ENCODE results near the gene HNRNPU.

GRCh38 chr1:243473303-243473873, 217.5 kb downstream of the SDCCAG8 start:
- RRBS, result no CpG with 5 or more reads among the region's 8 CpGs

DNA sequence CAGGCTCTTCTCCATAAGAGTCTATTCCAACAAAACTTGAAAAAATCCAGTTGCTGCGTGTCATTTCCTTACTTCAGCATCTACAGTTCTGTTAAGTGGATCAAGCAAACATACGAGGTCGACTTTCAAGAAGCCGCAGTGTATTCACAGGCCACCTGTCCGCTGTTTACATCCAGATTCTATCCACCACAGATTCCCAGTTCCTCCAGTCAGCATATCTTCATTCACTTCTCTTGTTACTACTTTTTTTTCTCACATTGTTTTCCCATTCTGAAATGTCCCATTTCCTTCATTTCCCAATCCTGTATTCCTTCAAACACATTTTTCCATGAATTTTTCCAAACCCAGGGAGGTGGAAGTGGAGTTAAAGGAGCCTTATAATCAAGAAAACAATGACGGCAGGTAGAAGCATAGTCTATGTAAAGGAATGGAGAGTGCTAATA, 281.8 kb downstream of the SDCCAG8 start:
- RRBS, result no CpG with 5 or more reads among the region's 6 CpGs

- RRBS, result no CpG with 5 or more reads among the region's 2 CpGs
Observed at GRCh38 chr1:243706063-243706439, 144.0 kb downstream of the AKT3 start.

- RRBS, result 2% methylated on average over 10 of the region's 35 CpGs
Observed at GRCh38 chr1:243849811-243850153, 261 bp downstream of the AKT3 start.

DNA sequence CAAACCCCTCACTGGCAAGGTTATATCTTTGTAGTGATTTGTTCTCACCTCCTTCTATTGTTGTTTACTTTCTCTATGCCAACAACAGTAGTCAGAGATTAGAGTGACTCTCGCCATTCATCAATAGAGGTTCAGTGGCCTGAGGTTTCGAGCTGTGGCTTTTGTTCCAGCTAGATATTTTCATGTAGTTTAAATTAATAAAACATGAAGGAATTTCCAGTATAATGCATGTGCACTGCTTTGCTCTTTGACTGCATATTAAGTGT, 77.0 kb upstream of the AKT3 start:
- RRBS, result no CpG with 5 or more reads among the region's 2 CpGs

DNA sequence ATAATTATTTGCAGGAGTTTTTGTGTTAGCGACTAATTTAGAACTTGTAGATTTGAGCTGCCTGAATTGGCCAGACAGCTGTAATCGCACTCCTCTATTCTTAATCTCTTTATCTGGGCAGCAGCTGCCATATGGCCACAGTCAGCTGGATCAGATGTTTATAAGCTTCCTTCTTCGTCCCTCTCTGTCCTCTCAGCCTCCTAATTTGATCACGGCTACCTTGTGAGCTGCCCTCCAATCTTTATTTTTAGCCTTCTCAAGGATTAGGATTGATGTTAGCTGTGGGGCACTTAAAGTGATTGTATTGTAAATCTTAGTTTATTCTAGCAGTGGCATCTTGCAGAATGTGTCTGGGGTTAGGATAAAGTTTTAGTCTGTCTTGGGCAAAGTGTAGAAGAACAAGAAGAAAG, 978 bp downstream of the ZBTB18 start:
- RRBS, result no CpG with 5 or more reads among the region's 4 CpGs

DNA sequence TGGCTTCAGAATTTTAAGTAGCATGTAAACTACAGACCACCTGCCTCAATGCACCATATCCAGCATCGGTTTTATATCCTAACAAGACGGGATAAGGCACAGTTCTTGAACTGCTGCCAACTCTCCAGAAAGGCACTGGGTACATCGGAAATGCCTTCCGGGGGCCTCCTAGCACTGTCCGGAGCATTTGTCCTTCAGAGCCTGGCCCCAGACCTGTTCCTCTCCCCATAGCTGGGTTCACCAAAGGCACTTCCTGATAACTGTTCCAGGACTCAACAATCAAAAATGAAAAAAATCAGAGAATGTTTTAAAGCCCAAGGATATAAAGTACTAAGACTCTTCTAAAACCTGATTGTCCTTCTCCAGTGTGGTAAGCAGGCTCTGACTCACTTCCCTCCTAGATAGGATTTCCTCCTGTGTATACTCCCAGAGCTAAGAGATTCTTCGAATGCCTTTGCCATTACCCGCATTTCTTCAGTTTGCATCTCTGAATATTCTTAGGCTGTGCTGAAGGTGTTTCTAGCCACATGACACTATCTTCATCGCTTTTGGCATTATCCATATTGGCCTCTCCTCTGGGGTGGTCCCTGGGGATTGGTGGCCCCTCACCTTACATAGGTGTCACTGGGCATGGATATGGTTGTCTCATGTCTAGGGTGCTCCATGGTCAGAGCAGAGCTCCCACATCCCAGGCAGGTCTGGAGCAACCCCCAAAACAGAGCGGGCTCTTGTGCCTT, 112.9 kb downstream of the ZBTB18 start:
- RRBS, result no CpG with 5 or more reads among the region's 9 CpGs

DNA sequence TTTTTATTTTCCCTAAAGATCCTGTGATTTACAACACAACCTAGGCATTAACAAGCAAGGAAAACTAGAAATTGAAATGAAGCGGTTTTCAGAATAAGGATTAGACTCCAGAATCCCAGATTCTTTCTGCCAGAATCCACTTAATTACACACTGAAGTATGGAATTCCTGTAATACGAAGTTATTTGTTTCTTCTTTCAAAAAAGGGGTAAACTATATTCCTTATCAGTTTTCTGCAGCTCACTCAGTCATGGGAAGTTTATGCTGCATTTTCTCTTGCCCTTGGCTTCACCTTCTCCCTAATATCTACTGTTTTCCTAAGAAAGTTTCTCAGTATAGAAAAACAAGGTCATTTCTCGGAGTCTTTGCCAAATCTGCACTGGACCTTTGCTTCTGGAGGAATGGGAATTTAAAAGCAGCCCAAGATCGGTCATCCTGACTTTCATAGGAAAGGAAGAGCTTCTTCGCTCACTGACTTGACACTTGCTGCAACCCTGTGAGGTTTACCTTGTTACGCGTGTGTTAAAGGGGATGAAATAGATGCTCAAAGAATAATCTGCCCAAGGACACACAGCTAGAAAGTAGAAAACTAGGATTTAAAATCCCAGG, 51.5 kb upstream of the C1orf100 start:
- RRBS, result no CpG with 5 or more reads among the region's 7 CpGs

- RRBS, result no CpG with 5 or more reads among the region's 2 CpGs
Observed at GRCh38 chr1:244325458-244325949, 26.9 kb upstream of the C1orf100 start.

DNA sequence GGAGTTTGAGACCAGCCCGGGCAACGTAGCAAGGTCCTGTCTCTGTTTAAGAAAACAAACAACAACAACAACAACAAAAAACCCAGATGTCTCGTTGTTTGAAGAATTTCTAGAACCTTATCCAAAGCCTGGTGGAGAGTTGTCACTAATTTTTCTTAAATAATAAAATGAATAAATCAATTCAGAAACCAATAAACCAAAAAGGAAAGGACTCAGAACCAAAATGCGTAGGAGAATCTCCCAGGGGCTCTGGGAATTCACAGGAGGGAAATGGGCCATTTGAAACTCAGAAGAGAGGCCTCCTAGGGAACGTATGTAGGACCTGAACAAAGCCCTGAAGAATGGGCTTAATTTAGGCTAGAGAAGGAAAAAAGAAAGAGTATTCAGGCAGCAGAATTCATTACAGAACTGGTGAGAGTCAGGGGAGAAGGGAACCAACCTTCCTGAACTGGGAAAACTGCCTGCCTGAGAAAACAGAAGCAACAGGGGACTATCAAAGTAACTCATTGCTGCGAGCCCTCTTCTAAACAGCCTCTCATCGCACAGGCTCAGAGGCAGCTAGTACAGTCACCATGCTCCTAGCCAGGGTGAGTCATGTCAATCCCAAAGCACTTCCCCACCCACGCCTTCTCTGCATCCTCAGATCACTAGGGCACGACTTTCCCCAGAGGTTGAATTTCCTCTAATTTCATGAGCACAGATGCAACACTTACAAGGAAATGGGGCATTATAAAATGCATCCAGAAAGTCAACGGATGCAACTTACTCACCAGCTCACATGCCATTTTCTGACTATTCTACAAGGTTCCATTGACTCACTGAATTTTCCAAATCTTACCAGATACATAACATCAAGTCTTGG, 1.1 kb downstream of the C1orf100 start:
- RRBS, result no CpG with 5 or more reads among the region's 10 CpGs

DNA sequence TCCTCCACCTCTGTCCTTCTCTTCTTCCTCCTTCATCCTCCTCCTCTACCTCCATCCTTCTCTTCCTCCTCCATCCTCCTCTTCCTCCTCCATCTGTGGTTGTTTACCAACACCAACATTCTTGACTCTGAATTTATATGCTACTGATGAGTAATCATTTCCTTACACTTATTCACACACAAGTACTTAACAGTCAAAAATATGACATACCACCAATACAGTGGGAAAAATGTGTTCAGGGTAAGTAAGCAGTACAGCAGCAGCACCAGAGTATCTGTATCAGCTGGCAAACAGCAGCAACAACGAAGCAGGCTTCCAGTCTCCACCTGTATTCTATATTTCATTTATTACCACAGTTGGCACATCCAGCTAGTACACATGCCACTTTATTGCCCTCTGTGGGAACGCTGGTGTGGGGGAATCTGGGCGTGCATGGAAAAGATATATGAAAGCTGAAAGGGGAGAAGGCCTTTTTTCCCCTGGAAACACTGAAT, 16.1 kb downstream of the ADSS2 start:
- RRBS, result no CpG with 5 or more reads among the region's 3 CpGs

GRCh38 chr1:244678749-244678948, 25.7 kb downstream of the DESI2 start:
- RRBS, result no CpG with 5 or more reads among the region's 3 CpGs

- RRBS, result no CpG with 5 or more reads among the region's 3 CpGs
Observed at GRCh38 chr1:244848934-244849383, 13.5 kb downstream of the COX20 start.

GRCh38 chr1:244863814-244864816, at the start of gene HNRNPU:
HNRNPU (minus strand) TSS chr1:244864543.
- RRBS, result 1% methylated on average over 21 of the region's 110 CpGs

DNA sequence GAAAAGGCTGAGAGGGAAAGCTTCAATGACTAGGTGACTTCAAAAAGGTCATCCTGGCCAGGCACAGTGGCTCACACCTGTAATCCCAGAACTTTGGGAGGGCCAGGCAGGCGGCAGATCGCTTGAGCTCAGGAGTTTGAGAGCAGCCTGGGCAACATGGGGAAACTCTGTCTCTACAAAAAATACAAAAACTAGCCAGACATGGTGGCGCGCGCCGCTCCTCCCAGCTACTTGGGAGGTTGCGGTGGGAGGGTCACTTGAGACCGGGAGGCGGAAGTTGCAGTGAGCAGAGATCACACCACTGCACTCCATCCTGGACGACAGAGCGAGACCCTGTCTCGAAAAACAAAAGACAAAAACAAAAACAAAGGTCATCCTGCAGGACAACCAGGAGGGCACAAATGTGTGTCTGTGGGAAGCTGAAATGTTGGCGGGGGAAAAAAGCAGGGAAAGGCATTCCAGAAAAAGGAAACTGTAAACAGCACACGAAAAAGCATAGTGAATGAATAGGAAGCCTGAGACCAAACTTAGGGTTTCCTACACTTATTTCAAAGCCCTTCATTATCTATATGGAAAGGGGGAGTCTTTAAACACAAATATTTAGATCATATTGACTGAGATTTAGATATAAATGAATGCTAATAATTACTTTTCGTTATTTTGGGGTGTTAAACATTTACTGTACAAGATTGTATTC, 988 bp upstream of the EFCAB2 start:
- RRBS, result no CpG with 5 or more reads among the region's 15 CpGs

- RRBS, result no CpG with 5 or more reads among the region's 9 CpGs
Observed at GRCh38 chr1:245046628-245047083, 77.2 kb downstream of the EFCAB2 start.

DNA sequence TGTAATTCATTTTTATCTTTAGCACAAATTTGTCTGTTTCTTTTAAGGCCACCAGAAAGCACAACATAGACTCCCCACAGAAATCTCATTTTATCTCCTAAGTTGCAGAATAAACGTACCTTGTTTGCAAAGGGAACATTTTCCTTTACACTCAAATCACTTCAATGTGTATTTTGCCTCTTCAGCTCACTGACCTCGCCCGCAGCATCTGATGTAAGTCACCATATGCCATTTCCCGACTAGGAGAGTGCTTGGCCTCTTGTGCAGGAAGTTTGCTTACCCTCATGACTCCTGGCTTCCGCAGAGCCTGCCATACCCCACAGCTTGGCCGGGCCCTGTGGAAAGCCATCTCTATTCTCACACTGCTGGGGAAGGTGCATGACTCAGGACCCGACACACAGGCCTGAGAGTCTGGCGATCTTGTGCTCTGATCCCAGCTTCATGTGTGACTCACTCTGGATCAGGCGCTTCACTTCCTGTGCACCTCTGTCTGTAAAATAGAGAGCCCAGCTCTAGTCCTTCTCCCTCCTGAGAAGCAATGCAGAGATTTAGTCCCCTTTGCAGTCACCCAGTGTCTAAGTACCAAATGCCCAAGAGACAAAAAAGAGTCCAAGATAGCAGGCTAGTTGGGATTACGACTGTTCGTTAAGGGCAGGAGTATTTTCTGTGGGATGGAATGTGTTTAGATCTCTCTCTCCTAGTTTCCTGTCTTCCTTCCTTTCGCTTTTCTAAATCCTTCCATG, 63.0 kb upstream of the KIF26B start:
- RRBS, result no CpG with 5 or more reads among the region's 12 CpGs

GRCh38 chr1:245599300-245599673, 444.5 kb downstream of the KIF26B start:
- RRBS, result no CpG with 5 or more reads among the region's 8 CpGs

Data from pericardium (tissue), 1 donor.